AG04449 (cell line): ENCODE results near the gene RBM47.

DNA sequence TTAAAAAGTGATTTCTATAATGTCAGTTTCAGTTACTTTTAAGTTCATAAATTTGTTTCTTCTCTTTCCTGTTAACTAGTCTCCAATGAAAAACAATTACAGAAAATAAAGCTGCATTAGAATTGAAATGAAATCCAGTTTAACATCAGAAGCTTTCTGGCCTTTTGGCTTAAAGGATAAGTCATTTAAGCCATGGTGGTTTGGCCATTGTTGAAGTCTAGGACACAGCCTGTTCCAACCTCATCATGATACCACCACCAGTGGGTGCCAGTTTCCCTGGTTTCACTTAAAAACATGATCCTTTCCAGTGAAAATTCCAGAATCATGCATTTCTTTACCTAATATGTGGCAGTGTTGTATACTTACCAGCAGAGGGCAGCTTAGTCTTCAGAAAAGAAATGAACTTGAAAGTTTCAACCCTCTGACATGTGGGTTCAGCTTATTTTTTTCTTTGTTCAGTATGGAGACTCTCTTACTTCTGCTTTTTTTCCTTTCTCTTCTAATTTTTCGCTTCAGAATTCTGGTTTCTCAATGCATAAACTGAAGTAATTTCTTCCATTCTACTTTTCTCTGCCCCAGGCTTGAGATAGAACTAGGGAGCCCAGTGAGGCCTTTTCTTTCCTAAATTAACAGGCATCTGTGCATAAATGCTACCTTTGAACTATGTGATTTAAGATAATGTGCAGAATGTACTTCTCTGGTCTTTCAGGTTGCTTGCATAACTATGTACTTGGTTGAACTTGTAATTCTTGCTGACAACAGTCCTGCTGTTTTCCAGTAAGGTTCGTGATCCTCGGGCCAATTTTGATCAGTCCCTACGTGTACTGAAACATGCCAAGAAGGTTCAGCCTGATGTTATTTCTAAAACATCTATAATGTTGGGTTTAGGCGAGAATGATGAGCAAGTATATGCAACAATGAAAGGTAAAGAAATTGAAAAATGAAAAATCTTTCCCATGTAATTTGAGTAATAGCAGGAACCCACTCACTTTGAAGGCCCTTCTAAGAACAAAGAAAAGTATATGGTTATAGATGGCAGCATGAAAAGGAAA, 10.7 kb downstream of the LIAS start:
- RRBS: no CpG with 5 or more reads among the region's 5 CpGs

- RRBS: 3% methylated on average over 8 of the region's 65 CpGs
Measured at GRCh38 chr4:39527681-39528548, 676 bp upstream of the UGDH start.

DNA sequence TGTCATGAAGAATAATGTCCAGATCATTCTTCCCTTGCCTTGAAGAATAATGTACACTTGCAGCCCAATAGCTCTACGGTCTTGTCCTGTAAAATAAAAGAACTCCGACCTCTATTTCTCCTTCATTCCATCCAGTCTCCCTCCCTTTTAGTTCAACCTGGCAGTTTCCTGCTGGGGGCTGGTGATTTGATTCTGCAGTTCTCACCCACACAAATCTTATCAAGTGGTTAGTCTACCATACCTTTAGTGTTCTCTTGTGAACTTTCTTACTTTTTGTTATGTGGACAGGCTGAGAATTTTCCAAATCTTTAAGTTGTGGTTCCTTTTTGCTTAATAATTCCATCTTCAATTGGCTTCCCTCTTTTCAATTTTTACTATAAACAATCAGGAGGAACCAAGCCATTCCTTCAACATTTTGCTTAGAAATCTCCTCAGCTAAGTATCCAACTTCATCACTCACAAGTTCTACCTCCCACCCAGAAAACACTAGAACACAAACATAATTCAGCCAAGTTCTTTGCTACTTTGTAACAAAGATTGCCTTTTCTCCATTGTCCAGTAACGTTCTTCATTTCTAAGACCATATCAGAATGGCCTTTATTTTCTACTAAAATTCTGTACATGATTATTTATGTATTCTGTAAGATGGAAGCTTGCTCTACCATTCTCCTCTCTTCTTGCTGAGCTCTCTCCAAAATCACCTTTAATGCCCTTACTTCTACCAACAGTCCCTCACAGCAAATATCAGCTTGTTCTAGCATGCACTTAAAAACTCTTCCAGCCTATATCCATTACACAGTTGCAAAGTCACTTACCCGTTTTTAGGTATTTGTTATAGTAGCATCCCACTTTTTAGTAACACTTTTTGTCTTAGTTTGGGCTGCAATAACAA, 52.5 kb downstream of the SMIM14 start:
- RRBS: no CpG with 5 or more reads among the region's 4 CpGs

GRCh38 chr4:39698469-39698945, 571 bp downstream of the UBE2K start:
- RRBS: no CpG with 5 or more reads among the region's 17 CpGs

DNA sequence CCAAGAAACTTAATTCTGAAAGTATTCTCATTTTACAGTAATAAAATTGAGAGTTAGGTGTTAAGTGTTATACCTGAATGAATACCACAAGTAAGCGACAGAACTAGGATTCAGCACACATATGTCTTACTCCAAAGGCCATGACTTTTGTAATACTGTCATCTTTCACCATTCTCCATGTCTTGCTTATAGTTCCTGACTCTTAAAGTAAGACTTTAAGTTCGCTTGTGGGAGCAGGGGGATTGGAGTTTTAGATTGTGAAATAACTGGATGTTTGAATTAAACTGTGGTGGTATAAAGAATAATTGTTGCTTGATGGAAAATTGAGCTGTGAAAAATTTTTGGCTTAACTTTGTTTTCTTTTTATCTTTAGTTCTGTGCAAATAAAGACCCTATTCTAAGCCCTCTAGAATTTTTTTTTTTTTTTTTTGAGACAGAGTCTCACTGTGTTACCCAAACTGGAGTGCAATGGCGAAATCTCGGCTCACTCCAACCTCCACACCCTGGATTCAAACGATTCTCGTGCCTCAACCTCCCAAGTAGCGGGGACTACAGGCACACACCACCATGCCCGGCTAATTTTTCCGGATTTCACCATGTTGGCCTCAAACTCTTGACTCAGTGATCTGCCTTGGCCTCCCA, 35.9 kb downstream of the UBE2K start:
- RRBS: no CpG with 5 or more reads among the region's 9 CpGs

DNA sequence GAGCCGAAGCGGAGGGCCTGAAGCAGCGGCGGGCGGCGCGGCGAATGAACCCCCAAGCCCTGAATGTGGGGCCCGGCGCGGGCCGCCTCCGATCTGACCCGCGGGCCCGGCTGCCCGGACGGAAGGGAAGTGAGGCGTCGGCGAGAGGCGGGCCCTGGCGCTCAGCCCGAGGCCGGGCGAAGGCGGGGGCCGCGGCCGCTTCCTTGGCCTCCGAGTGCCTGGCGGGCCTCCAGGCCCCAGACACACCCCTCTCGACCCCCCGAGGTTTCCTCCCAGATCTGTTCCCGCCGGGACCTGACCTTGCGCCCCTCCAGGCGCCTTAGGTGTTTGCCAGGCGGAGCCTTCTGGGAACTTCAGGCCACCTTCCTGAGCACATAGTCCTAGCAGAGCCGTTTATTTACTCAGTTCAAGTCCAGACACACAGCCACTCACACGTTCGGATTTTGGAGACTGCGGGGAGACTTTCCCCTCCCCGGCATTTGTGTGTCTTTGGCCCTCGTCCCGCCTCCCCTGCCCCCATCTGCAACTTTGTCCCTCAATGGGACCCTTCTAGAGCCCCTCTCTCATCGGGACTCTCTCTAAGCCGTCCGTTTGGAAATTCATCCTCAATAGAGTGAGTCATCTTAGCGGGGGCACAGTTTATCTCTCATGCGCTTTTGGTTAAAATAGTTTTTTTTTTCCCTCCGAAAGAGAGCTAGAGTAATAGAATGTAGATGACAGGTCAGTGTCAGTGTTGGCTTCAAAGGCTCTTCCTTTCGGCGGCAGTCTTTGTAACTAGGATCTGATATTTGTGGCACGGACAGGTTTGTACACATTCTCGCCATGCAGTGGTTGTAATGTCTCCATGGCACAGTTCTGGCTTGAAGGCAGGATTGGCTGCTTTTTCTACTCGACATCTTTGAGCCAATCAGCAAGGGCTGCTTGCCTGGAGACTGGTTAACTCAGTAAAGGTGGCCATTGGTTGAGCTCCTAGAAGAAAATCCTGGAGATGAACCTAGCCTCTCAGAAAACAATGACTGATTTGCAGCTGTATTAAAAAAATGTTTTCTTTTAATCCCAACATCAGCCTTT, 790 bp downstream of the N4BP2 start:
- RRBS: 3% methylated on average over 13 of the region's 57 CpGs

GRCh38 chr4:40219468-40219738, 22.6 kb downstream of the RHOH start:
- RRBS: no CpG with 5 or more reads among the region's 1 CpG

DNA sequence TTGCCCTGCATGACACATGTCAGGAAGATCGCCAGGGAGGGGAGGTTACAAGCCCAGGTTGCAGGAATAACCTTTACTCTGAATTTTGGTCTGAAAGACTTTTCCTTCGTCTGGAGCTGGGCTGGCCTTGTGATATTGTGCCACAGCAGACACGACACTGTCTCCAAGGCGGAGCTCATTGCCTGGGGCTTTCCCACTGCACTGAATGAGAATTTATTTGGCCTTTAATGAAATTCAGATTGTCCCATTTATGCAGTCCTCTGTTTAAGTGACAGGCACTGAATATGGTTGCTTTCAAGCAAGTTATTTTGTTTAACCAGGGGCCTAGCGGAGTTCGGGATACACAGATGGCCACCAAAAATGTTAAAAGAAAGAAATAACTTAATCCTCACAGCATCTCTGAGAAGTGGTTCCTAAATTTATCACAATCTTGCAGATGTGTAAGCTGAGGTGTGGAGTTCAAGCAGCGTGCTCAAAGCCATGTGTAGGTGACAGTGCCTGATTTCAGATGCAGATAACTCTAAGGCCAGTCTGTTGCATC, 45.2 kb downstream of the RHOH start:
- RRBS: no CpG with 5 or more reads among the region's 7 CpGs

DNA sequence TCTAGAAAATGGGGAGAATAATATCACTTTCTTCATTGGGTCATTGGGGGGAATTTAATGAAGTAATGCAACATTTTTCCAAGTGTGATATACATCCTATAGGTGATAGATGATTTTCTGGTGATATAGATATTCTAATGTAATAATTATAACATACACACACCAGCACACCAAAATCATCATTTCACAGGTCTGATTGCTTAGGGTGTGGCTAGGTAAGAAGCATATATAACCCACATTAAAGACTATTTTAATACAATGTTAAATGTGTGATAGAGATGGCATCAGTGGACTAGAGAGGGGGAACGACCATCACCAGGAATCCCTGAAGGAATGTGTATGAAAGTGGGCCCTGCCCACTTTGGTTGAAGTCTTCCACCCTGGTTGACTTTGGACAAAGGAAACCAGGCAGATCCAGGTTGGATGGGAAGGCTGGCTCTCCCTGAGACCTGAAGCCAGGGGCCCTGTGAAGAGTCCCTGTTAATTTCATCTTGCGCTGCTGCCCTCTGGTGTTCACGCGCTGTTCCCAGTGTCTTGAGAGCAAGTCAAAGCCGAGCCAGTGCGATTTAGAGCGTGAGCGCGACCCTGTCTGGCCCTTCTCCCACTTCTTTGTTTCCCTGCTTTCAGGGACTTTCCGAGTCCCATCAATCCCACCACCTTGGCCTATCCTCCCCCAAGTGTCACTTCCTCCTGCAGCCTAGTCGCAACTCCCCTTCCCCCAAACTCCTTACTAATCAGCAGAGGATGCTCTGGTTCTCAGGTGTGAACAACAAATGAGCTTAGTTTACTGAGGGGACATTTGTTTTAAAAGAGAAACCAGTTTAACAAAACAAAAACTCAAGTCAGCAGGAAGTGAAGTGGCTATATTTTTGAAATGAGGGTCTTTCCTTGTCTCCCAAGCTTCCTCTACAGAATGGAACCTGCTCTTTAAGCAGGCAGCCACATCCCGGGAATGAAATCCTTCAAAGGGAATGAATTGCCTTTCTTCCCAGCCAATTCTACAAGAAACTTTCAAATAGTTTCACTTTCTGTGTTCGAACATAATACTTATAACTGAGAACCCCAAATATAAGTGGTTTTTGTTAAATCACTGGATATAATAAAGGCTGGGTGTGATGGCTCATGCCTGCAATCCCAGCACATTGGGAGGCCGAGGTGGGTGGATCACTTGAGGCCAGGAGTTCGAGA, 25.8 kb upstream of the CHRNA9 start:
- RRBS: no CpG with 5 or more reads among the region's 15 CpGs

- RRBS: no CpG with 5 or more reads among the region's 5 CpGs
Measured at GRCh38 chr4:40377555-40378090, 42.5 kb downstream of the CHRNA9 start.

GRCh38 chr4:40546938-40547589, 82.6 kb downstream of the RBM47 start:
- RRBS: no CpG with 5 or more reads among the region's 2 CpGs

GRCh38 chr4:40563757-40564640, 65.7 kb downstream of the RBM47 start:
- RRBS: no CpG with 5 or more reads among the region's 4 CpGs

- RRBS: no CpG with 5 or more reads among the region's 12 CpGs
Measured at GRCh38 chr4:40586594-40587161, 43.0 kb downstream of the RBM47 start.

DNA sequence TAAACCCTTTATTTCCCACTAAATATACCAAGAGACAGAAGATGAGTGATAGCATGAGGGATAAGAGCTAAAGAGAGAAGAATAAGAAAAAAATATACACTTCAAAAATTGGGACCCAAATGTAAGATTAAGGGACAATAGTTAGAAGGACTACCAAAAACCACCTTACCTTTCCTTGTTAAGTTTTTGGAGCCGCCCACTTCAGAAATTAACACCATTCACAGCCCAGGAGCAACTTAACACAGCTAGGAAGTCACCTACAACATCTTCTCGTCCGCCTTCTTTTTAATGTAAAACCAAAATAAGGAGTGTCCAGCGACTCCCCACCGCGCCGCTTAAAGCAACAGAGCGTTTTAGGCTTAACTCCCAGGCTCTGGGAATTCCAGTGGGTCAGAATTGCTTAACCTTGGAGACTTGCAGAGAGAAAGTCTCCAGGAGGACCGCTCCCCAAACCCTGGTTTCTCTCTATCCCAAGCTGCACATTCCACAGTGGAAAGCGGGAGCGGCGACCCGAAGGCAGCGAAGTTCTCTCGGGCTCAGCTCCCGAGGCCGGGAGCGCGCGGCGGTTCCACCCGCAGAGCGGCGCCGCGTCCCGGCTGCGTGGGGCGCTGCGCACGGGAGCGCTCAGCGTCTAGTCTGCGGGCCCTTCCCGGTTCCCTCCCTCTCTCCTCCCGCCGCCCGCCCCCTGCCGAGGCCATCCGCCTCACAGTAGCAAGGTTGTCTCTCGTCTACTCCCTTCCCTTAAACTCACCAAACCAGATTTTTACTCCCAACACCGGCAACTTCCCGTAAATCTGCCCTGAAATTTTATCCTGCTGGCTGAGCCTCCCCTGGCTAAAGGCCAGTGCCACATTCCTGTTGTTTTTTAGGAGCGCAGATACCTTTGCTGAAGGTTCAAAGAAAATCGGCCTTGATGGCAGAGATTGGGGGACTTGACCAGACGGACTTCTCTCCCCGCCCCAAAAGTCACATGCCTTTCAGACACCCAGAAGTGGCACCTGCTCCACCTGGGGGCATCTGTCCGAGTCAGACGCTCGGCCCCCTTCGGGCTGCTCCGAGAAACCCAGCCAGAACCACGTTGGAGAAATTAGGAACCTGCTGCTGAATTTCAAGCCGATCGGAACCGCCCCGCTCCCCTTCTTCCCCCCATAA, at the start of gene RBM47:
TSS of gene RBM47 (minus strand) at position 638 of the 1,152 bp plus-strand sequence.
- RRBS: 3% methylated on average over 19 of the region's 57 CpGs

GRCh38 chr4:40631951-40632325, 2.3 kb upstream of the RBM47 start:
- RRBS: no CpG with 5 or more reads among the region's 2 CpGs

DNA sequence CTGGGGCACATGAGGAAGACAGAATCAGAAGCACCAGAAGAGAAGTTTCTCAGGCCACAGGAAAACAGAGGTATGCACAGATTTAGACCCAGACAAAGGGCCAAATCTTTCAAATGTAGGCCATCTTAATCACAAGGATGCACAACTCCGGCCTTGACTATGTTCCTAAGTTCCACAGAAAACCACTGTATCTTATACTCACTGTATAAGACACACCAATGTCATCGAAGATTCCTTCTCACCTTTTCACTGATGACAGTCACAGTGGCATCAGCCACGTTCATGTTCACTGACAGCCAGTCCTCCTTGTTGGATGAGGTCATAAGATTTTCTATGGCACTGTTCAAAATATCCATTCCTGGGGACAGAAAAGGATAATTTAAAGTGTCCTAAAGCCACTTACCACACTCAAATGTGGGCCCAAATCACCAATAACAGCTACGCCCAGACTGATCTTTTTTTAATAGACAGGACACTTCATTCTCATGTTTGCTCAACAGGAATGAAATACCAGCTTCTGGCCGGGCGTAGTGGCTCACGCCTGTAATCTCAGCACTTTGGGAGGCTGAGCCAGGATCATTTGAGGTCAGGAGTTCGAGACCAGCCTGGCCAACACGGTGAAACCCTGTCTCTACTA, 73.8 kb downstream of the NSUN7 start:
- RRBS: no CpG with 5 or more reads among the region's 9 CpGs

DNA sequence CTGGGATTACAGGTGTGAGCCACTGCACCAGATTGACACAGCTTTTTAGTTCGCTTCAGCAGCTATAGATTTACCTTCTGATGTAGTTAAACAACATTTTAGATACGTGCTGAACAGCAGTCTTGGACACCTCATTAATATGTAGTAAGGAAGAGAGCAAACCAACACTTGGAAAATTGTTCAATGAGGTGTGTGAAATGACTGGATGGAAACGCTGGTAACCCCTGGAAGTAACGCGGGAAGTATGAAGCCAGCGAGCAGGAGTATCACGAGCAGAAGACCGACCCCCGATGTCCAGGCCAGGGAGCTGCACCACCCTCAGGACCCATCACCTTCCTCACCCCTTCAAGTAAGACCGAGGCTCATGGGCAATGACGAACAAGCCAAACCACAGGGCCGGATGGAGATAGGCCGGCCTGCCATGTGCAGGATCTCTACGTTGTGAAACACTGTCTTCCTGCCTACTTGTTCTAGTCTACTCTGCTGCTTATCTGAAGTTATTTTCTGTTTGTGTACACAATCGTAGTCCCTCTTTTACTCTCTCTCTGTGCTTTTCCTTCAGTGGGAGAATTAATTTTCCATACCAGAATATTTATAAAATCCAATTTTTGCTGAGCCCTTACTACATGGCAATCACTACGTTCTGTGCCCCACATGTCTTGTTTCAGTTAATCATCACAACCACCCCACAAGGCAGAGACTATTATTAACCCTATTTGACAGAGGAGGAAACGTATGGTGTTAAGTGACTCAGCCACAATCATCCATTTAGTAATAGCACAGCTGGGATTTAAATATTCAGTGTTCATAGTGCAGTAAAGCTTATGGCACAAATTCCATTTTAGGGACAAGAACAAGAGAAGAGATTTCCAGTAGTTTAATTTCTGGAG, 221.7 kb downstream of the APBB2 start:
- RRBS: no CpG with 5 or more reads among the region's 17 CpGs

- RRBS: no CpG with 5 or more reads among the region's 7 CpGs
Measured at GRCh38 chr4:41120202-41120669, 94.1 kb downstream of the APBB2 start.

DNA sequence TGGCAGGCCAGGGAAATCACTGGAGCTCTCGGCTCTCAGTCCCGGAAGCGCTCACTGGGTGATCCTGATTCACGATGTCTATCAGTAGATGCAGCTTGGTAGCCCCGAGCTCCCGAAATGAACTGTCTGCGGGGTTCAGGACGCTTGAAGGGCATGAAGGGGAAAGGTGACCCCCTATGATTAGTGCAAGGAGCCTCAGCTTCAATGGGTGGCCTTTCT, 104.8 kb downstream of the UCHL1 start:
- RRBS: 7% methylated on average over 2 of the region's 8 CpGs

- RRBS: no CpG with 5 or more reads among the region's 8 CpGs
Measured at GRCh38 chr4:41544956-41545847, 7.2 kb downstream of the LIMCH1 start.